Measurements from ENCODE around the genes ALG3 and EHHADH.

GRCh38 chr3:183911845-183912269 is 27.2 kb upstream of the PARL start:
- PRO-cap = no peak
- RAMPAGE, long total RNA, 3 experiments = no peak in any of the 3 experiments

DNA sequence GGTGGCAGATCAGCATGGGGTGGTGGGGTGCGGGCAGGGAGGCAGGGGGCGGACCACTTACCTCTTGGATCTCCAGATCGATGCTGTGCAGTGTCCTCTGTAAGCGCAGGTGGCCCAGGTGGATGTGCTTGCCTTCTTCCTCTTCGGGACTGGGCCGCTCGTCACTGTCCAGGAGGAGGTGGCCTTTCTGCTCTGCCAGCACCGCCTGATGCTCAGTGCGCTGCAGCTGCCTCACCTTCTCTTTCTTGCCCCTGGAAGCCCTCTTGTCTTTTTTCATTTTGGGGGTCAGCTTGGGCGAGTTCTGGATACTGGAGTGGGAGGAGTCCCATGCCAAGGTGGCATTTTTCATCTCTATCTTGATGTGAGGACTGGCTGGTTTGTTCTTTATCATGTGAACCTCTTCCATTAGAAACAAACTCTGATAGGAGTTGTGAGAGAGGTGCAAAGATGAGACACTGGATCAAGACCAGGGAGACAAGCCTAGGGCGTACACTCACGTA is 46.1 kb downstream of the ABCC5 start:
- PRO-cap = no peak
- RAMPAGE, long total RNA, 3 experiments = no peak in any of the 3 experiments

- PRO-cap = no peak
- RAMPAGE, long total RNA, 3 experiments = no peak in any of the 3 experiments
Observed at GRCh38 chr3:184155612-184156117, 488 bp downstream of the DVL3 start.

GRCh38 chr3:184248153-184249115 is at the start of gene ALG3:
Gene ALG3, minus strand, starts transcription at chr3:184248962.
- PRO-cap = bidirectional peak, plus-strand start at chr3:184249015, minus-strand start at chr3:184248943
- RAMPAGE, long total RNA, 3 experiments = start-site peak on the minus strand in 3 of 3 experiments, at chr3:184248916-184248968 at its widest, 25 to 337 reads per replicate

- PRO-cap = no peak
- RAMPAGE, long total RNA, 3 experiments = no peak in any of the 3 experiments
Observed at GRCh38 chr3:184306231-184306563, 7.2 kb downstream of the PSMD2 start.

GRCh38 chr3:184318968-184319427 is 4.6 kb downstream of the EIF4G1 start:
- PRO-cap = no peak
- RAMPAGE, long total RNA, 3 experiments = no peak in any of the 3 experiments

DNA sequence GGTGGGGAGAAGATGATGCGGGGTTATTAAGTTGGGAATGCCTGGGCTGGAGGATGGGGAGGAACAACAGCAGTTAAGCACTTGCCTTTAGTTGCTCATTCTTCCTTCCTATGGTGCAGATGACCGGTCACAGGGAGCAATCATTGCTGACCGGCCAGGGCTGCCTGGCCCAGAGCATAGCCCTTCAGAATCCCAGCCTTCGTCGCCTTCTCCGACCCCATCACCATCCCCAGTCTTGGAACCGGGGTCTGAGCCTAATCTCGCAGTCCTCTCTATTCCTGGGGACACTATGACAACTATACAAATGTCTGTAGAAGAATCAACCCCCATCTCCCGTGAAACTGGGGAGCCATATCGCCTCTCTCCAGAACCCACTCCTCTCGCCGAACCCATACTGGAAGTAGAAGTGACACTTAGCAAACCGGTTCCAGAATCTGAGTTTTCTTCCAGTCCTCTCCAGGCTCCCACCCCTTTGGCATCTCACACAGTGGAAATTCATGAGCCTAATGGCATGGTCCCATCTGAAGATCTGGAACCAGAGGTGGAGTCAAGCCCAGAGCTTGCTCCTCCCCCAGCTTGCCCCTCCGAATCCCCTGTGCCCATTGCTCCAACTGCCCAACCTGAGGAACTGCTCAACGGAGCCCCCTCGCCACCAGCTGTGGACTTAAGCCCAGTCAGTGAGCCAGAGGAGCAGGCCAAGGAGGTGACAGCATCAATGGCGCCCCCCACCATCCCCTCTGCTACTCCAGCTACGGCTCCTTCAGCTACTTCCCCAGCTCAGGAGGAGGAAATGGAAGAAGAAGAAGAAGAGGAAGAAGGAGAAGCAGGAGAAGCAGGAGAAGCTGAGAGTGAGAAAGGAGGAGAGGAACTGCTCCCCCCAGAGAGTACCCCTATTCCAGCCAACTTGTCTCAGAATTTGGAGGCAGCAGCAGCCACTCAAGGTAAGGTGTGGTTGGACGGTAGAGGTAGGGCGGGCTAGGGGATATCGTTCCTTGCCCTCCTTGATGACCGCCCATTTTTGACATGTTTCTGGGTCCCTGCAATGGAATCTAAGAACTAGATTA is 7.1 kb downstream of the EIF4G1 start:
- PRO-cap = no peak
- RAMPAGE, long total RNA, 3 experiments = start-site peak on the plus strand in 1 of 3 experiments, centred at position 588 of the sequence, 760 reads per replicate; start-site peak on the minus strand in 1 of 3 experiments, centred at position 584 of the sequence, 19 reads per replicate

GRCh38 chr3:184323635-184324423 is 9.4 kb downstream of the EIF4G1 start:
- PRO-cap = unidirectional peak, minus-strand start at chr3:184323817
- RAMPAGE, long total RNA, 3 experiments = start-site peak on the plus strand in 3 of 3 experiments, at chr3:184323780-184323905 at its widest, 66 to 246 reads per replicate

GRCh38 chr3:184325420-184326201 is 11.2 kb downstream of the EIF4G1 start:
- PRO-cap = unidirectional peak, plus-strand start at chr3:184325696
- RAMPAGE, long total RNA, 3 experiments = no peak in any of the 3 experiments

- PRO-cap = no peak
- RAMPAGE, long total RNA, 3 experiments = no peak in any of the 3 experiments
Observed at GRCh38 chr3:184328383-184328967, 8.9 kb upstream of the FAM131A start.

GRCh38 chr3:184492213-184492535 is 69.4 kb upstream of the EPHB3 start:
- PRO-cap = no peak
- RAMPAGE, long total RNA, 3 experiments = no peak in any of the 3 experiments

- PRO-cap = no peak
- RAMPAGE, long total RNA, 3 experiments = no peak in any of the 3 experiments
Observed at GRCh38 chr3:184556508-184557016, 5.0 kb upstream of the EPHB3 start.

- PRO-cap = no peak
- RAMPAGE, long total RNA, 3 experiments = no peak in any of the 3 experiments
Observed at GRCh38 chr3:184710414-184711328, 1.2 kb downstream of the MAGEF1 start.

DNA sequence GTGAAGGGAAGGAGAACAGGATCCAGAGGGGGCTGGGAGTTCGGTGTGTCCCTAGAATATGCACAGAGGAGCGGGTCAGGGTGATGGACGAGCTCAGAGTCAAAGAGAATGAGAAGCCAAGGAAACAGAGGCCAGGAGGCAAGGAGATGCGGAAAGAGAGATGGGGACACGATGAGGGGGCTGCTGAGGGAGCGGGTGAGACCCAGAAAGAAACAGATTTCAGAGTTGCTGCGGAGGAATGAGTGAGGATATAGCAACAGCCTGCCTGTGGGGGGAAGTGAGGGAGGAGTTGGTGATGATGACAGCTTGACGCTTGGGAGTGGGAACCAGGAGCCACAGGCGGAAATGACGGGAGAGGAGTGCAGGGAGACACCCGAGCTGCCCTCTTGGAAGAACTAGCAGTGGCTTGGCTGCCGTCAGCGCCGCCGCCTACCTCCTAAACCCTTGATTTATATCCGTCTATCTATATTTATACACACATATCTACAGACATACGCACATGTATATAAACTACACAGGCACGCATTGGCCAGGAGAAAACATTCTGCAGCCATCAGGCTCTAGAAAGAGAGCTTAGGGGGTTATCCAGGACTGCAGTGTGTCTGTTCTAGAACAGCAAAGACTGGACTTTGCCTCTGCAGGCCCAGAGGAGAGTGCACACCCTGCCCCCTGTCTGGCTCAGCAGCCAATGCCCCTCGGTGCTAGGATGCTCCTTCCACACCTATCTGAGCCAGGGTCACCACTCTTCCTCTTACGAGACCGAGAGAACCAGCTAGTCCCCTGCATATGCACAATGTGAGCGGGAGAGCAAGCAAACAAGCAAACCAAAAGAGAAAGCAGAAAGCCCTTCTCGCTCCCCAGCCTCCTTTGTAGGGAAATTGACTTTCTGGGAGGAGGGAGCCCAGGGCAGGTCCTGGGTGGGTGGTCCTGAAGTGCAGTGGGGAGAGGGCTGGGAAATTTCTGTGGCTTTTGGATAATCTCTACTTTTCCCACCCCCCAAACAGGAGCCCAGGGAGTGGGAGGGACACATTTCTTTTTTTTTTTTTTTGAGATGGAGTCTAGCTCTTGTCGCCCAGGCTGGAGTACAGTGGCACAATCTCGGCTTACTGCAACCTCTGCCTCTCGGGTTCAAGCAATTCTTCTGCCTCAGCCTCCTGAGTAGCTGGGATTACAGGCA is 45.3 kb upstream of the MAGEF1 start:
- PRO-cap = bidirectional peak, plus-strand start at position 338 of the sequence, minus-strand start at position 279 of the sequence
- RAMPAGE, long total RNA, 3 experiments = no peak in any of the 3 experiments

DNA sequence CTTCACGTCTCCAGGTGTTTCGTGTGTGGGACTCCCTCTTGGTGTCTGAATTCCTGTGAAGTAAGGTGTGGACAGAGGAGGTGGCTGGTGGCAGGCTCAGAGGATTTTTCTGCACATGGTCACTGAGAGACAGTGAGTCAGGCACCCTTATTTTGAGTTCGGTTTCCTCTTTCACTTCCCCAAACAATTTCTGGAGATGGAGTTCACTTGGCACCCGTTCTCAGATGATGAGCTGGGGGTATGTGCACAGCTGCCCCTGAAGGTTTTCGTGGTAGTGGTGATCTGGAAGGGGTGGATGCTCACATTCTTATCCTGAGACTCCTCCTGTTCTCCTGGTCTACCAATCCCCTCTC is 46.2 kb upstream of the VPS8 start:
- PRO-cap = no peak
- RAMPAGE, long total RNA, 3 experiments = no peak in any of the 3 experiments

DNA sequence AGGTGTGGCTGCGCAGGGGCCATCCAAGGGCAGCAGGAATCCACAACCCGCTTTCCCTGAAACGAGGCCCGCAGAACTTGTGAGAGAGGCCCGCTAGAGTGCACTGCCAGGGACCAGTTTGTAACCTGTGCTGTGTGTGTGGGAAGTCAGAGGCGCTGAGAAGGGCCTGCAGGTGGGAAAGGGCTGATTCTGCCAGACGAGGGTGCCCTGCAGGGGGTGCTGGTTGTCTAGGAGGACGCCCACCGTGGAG is 83.3 kb downstream of the C3orf70 start:
- PRO-cap = no peak
- RAMPAGE, long total RNA, 3 experiments = no peak in any of the 3 experiments

DNA sequence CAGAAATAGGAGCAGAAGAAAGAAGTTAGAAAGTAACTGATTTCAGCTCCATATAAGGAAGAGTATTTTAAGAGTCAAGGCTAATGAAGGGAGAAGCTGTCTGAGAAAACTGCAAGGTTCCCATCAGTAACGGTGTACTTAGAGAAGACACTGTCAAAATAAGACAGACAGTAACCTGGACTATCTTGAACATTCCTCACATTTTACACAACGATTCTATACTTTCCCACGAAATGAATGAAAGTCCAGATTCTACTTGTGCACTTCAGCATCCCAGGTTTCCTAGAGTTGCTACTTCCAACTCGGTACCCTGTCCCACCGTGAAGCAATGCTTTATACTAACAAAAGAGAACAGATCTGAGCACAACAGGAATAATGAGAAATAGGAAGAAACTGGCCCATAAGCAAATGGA is 1.8 kb downstream of the C3orf70 start:
- PRO-cap = no peak
- RAMPAGE, long total RNA, 3 experiments = no peak in any of the 3 experiments

DNA sequence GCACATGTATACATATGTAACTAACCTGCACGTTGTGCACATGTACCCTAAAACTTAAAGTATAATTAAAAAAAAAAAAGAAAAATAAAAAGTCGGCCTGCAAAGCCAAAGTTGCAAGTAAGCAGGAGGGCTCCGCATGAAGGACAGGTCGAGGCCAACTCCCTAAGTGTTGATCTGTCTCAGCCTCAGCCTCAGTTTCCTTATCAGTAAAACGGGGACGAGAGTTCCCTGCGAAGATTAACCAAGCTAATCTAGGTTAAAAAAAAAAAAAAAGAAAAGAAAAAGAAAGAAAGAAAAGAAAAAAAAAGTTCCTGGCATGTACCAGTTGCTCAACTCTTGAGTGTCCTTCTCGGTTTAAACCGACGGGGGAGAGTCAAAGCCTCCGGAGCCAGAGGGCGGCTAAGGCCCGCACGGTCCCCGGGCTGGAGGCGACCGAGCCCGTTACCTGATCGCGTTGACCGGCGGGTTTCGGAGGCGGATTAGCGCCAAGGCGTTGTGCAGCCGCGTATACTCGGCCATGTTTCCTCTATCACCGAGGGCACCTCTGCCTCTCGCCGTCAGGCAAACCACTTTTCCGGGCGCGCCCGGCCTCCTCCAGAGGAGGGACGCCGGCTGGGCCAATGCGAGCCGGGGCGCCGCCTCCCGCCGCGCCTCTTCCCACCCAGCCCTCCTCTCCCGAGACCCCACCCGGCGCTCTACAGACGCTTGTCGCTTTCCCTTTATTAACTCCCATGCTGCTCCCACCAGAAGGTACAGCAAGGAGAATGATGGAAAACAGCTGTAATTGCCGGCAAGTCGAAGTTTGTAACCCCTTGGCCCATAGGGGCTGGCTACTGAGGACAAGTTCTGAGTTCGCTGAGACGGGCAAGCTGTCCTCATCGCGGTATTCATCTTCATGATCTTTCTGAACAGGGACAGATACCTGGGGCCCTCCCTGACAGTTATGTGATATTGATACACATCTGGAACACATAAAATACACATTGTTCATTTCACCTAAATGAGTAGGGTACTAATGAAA is at the start of gene EHHADH:
Gene EHHADH (minus strand): TSS at position 546 of the 1,021 bp plus-strand sequence.
- PRO-cap = unidirectional peak, minus-strand start at position 568 of the sequence
- RAMPAGE, long total RNA, 3 experiments = start-site peak on the minus strand in 2 of 3 experiments, centred at positions 538 to 559 of the sequence, 6 to 7 reads per replicate

- PRO-cap = no peak
- RAMPAGE, long total RNA, 3 experiments = no peak in any of the 3 experiments
Observed at GRCh38 chr3:185361889-185362464, 959 bp upstream of the MAP3K13 start.

DNA sequence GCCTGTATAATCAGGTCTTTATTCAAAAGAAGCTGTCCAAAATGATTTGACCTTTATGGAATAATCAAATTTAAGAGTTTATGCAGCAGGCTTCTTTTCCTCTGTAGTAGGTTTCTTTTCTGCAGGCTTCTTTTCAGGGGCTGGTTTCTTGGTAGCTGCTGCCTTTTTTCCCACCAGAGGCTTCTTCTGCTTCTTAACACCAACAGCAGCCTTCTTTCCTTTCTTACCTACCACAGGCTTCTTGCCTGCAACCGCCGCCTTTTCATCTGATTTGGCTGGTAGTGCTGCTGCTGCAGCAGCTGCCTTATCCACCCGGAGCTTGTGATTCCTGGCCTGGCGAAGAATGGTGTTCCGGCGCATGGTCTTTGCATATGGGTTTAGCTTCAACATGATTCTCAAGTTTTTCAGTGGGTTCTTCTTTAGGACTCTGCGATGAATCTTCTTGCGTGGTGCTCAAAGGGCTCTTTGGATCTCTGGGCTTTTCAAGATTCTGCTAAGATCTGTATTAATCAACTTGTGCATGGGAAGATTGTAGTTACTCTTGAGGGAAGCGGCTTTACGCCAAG is 54.6 kb downstream of the MAP3K13 start:
- PRO-cap = no peak
- RAMPAGE, long total RNA, 3 experiments = no peak in any of the 3 experiments